Skin of body (tissue), 2 donors: ENCODE results near the gene FAM162A.

- RAMPAGE, long total RNA: no peak
Measured at GRCh38 chr3:122255770-122256175, 69.3 kb upstream of the CSTA start.

- RAMPAGE, long total RNA: no peak
Measured at GRCh38 chr3:122383933-122384798, at the start of gene FAM162A. FAM162A (plus strand) TSS chr3:122384182.

DNA sequence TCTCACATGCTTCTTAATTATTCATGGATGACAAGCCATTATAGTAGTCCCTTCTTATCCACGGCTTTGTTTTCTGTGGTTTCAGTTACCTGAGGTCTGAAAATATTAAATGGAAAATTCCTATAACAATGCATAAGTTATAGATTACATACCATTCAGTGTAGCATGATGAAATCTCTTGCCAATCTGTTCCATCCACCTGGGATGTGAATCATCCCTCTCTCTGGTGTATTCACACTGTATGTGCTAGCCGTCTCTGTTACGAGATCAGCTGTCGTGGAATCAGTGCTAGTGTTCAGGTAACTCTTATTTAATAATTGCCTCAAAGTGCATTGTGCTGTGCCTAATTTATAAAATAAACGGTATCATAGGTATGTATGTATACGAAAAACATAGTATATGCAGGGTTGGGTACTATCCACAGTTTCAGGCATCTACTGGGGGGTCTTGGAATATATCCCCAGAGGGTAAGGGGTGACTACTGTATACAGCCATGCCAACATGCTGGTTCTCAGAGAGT lies 5.2 kb downstream of the WDR5B start:
- RAMPAGE, long total RNA: no peak

GRCh38 chr3:122714223-122714333 lies 33.4 kb downstream of the PARP14 start:
- RAMPAGE, long total RNA: no peak

DNA sequence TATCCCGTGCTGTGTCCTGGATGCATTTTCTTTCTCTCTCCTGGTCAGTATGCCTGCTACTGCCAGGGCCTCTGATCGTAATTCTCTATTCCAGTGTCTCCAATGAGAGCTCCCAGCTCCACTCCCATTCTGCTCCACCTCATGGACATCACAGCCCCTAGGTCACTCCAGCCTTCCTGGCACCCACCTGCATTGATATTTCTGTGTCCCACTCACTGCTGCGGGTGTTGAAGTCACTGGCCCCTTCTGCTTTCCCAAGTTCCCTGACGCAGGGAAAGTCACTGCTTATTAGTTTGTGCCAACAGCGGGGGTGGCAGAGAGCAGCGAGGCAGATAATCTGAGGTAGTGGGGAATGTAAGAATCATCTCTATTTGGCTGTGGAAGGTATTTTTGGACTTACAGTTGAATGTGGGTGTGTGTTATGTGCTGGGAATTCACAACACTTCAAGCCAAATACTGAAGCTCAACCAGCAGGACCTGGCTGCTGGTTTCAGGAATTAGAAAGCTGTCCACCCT lies 58.0 kb downstream of the SEMA5B start:
- RAMPAGE, long total RNA: no peak

DNA sequence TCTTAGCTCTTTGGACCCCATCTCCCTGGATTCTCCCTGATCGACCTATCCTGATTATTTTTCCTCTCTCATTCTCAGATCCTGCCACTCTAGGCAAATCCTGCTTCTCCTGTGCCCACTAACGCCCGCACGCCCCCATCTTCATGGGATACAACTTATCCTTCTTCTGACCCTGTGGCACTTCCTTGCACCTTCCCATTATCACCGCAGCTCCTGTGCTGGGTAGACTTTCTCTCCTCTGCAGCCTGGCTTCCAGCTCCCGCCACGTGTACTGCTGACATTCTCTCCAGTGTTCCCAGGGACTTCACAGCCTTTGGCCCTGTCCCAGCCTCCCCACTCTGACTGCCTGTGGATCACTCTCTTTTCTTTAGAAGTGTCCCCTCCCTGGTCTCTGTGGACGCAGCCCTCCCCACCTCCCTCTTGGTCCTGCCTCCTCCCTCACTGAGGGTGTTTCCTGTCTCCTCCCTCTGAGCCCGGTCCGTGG lies 17.3 kb downstream of the PDIA5 start:
- RAMPAGE, long total RNA: no peak

DNA sequence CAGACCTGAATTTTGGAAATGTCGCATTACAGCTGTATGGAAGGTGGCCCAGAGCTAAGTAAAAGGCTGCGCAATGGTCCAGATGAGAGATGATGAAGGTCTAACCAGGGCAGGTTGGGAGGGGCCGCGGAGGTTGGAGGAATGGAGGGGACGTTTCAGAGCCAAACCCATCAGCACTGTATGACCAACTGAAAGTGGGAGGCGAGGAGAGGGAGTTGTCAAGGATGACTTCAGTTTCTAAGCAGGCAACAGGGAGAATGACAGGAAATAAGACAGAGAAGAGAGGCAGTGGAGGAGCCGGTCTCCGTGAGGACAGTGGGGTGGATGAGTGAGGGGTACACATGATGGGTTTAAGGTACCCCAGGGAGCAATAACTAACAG lies 60.8 kb downstream of the ADCY5 start:
- RAMPAGE, long total RNA: no peak

GRCh38 chr3:123396597-123397379 lies 52.1 kb downstream of the ADCY5 start:
- RAMPAGE, long total RNA: no peak

DNA sequence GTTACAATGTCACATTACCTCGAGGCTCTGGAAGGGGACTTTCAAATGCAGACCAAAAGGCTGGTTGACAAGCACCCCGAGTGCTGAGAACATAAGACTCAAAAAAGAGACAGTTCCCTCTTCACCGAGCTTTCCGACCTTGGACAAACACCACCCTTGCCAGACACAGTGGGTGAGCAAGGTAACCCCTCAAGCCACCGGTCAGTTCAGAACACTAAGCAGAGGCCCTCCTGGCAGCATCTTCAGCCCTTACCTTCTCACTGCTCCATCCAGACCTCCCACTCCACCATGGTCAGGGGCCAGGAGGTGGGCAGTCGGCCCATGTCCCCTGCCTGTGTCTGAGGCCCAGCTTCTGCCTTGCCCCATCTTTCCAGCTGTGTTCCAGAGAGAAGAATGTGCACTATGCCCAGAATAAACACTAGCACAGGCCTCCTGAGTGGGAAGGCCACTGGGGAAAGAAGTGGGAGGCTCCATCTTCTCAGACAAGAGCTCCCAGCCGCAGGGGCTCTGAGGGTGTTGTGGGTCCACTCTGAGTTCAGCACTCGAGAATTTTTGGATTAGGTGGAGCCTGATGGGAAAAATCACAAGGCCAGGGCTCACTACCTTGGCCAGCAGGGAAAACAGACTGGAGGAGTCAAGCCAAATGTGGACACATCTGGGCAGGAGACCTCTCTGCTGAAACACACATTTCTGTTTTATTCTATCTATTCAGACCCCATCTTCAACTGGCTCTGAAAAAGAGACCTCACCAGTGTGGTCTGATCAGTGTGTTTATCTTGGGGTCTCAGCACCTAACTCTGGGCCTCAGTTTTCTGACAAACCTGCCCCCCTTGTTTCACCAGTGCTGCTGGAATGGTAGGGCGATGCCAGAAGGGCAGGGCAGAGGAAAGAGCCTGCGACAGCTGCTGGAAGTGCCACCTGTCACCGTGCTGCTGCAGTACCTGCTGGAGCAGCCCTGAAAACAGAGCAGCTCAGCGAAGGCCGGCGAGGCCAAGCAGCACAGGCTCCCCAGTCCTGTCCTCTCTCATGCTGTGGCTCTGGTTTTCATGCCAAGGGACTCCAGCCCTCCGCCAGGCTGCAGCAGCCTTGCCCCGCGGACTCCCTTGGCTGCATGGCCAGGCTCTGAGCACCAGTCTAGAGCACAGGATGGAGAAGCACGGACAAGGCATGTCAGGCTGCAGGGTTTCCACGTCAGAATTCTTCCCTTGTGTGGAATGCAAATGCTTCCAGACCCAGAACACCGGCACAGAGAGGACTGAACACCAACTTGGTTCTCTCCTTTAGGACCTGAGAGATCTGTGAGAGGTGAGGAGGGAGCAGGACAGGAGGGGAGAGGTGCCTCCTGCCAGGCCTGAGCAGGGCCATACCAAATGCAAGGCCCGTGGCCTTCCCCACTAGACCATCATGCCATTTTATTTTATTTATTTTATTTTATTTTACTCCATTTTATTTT lies 44.2 kb downstream of the ADCY5 start:
- RAMPAGE, long total RNA: no peak

- RAMPAGE, long total RNA: no peak
Measured at GRCh38 chr3:123406505-123407097, 42.3 kb downstream of the ADCY5 start.

GRCh38 chr3:123425018-123425806 lies 23.7 kb downstream of the ADCY5 start:
- RAMPAGE, long total RNA: no peak

DNA sequence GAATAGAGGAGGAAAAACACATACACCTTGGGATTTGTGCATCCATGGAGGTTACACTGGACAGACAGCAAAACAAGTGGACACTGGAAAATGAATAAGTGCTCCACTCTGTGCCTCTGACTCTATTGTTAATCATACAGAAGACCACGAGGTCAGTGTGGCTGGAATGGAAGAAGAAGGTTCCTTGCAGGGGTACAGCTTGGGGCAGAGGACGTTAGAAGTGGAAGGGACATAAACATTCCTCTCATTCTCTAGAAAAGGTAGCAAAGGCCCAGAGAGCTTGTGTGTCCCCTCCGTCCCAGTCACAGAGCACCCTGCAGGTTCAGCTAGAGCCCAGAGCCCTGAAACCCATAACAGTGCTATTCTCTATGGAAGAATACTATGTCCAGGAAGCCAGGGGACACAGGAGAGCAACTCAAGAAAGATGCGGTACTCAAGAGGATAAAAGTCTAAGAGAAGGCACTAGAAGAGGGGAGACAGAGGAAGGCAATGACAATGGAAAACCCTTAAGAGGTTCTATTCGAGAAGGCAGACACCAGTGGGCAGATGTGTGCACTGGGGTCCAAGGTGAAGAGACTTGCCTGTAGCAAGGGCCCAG lies 3.0 kb downstream of the ADCY5 start:
- RAMPAGE, long total RNA: no peak

DNA sequence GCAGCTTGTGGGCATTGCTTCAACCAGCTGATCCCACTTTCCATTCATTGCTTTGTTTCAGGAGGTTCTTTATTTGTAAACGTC lies 877 bp upstream of the HACD2 start:
- RAMPAGE, long total RNA: no peak

- RAMPAGE, long total RNA: no peak
Measured at GRCh38 chr3:123620078-123621257, 35.6 kb upstream of the HACD2 start.

GRCh38 chr3:123628109-123628704 lies 43.4 kb upstream of the HACD2 start:
- RAMPAGE, long total RNA: no peak

DNA sequence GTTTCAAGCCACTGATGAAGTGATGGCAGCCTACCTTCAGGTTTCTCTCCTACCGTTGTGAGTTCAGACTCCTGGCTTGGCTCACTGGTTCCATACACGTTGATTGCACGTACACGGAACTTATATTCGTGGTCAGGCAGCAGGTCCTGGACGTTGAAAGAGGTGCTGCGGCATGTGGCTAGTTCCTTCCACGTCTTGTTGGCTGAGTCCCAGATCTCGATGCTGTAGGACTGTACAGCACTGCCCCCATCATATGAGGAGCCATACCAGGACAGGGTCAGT lies 72.2 kb upstream of the HACD2 start:
- RAMPAGE, long total RNA: no peak

GRCh38 chr3:123658089-123658624 lies 73.3 kb upstream of the HACD2 start:
- RAMPAGE, long total RNA: no peak

DNA sequence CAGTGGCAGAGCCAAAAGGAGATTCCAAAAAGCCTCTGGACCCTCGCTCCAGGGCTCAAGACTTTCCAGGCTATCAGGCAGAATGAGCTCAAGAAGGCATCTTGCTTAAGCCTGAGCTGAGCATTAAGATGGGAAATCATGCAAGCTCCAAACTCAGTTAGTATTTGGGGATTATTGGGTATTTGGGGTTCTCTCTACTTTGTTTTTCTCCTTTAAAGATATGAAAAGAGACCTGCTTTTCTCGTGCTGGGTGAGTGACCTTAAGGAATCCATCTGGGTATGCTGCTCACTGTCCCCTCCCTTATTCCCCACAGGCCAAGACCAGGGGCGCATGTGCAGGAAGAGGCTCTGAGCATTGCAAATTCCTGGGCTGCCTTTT lies 75.3 kb upstream of the HACD2 start:
- RAMPAGE, long total RNA: no peak

DNA sequence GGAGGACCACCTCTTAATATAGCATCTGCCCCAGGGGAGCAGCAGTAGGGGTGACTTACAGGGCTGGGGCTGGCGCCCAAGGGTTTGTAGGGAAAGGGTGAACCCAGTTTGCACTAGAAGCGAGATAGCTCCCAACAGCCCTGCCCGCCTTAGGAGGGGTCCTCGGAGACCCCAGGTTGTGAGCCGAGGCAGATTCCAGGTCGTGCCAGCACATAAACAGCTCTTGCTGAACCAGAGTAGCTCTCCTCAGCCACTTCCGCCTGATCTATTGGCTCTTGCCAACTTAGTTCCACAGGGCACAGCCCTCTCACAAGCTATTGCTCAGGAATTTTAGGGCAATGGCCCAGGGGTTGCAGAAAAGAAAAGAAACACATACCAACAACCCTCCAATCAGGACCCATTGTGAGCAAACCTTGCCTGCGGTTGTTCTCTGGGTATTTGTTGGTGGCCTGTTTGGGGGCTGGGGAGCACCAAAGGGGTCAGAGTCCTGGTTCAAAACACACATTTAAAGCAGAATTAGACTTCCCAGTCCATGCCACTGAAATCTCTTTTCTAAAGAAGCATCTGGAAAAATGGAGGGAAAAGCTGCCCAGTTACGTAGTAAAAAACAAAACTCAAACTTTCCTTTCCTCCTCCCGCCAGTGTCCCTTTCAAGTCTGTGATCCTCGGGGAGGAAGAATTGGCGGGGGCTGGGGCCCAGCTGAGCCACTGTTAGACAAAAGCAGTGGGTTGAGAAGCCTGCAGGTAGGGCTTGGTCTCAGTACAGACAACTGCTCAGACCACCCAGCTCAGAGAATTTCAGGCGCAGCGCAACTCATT lies 117.4 kb downstream of the MYLK start:
- RAMPAGE, long total RNA: no peak

GRCh38 chr3:123976842-123977219 lies 15.1 kb downstream of the ROPN1 start:
- RAMPAGE, long total RNA: no peak